ENCODE data around the genes SH2B2, POLR2J2 and FAM185A.

DNA sequence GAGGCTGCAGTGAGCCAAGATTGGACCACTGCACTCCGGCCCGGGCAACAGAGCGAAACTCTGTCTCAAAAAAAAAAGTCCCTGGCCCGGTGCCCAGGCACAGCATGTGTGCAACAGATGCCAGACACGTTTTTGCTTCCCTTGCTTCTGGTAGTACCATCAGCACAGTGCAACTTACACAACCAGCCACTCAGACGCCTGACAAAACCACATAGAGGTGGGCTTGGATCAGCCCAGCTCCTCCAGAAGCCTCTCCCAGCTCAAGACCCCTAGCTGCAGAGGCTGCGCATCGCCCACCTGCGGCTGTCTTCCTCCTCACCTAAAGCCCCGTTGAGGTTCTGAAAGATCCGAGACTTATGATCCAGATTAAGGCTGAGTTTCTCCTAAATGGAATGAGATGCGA, 2.6 kb downstream of the PLOD3 start:
- PRO-cap, 2 experiments = no peak in any of the 2 experiments

DNA sequence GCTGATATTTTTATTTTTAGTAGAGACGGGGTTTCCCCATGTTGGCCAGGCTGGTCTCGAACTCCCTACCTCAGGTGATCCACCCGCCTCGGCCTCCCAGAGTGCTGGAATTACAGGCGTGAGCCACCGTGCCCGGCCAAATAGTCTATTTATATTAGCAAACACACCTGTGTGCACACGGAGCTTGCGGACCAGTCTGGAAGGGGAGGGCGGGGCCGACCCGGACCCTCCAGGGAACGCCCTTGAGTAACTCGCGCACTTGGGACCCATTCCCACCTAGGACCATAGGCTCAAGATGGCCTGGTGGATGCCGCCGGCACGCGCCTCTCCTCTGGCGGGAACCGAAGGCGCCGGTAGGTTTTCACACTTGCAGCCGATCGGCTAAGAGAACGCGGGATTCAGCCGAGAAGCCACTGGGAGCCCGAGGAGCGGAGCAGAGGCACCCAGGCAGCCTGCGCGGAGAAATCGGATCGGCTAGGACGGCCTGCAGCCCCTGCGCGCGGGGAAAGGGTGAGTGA, 19.0 kb downstream of the IFT22 start:
- PRO-cap, 2 experiments = no peak in any of the 2 experiments

GRCh38 chr7:101701126-101701837, 72.2 kb upstream of the MYL10 start:
- PRO-cap, 2 experiments = no peak in any of the 2 experiments

- PRO-cap, 2 experiments = no peak in any of the 2 experiments
These were observed 88.1 kb upstream of the CUX1 start for GRCh38 chr7:101729196-101729886.

GRCh38 chr7:101739289-101739488, 78.2 kb upstream of the CUX1 start:
- PRO-cap, 2 experiments = peak in 1 of 2 experiments; most common plus-strand start chr7:101739364 (in 1)

GRCh38 chr7:101740961-101741720, 76.3 kb upstream of the CUX1 start:
- PRO-cap, 2 experiments = no peak in any of the 2 experiments

GRCh38 chr7:101816837-101817427, 494 bp upstream of the CUX1 start:
- PRO-cap, 2 experiments = no peak in any of the 2 experiments

GRCh38 chr7:101857400-101857560, 39.9 kb downstream of the CUX1 start:
- PRO-cap, 2 experiments = no peak in any of the 2 experiments

DNA sequence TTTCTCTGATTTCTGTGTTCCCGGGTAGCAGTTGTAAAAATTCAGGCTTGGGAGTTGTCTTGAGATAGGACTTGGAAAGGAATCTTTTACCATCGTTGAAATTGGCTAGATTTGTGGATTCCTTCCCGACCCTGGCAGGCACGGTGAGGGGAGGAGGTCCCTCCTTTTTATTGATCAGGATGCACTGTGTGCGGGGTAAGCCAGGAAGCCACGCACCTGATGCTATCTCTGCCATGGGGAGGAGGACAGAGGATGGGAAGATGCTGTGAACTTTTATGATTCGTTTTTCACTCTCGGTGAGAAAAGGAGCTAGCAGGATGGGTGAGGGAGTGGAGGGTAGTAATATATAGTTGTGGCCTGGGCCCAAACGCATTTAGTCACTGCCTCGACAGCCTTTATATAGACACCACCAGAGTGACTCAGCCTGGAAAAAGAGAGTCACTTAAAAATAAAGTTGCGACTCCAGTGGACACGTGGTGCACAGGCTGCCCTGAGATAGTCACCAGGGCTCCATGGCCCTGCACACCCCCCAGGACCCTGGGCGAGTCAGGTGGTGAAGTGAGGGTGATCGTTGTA, 106.6 kb downstream of the CUX1 start:
- PRO-cap, 2 experiments = peak in 1 of 2 experiments; most common plus-strand start position 472 of the sequence (in 1); most common minus-strand start position 371 of the sequence (in 1)

- PRO-cap, 2 experiments = no peak in any of the 2 experiments
These were observed 168.2 kb downstream of the CUX1 start for GRCh38 chr7:101985435-101986125.

DNA sequence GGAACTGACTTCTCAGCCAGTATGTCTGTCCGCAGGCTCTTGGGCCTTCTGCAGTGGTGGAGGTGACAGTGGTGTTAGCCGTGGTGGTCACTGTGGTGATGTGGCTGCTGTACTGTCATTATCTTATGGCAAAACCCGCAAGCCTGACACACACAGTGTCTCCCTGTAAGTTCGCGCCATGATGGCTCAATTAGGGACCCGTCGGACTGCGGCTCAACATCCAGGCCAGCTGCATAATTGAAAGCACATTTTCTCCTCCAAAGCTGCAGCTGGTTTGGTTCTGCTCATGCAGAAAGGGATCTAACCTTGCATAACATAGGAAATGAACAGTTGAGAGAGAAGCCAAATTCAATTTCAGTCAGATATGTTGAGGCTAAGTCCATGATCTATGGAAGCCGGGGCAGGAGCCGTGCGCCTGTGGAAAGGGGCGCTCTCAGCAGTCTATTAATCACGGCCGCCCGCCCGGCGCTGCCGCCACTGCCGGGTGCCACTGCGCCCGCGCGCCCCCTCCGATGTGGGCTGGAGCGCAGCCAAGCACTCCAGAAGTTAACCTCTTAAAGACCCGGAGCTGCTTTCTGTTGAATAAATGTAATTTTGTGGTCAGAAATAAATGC, 227.6 kb downstream of the CUX1 start:
- PRO-cap, 2 experiments = peak in 1 of 2 experiments; most common minus-strand start position 443 of the sequence (in 1)

- PRO-cap, 2 experiments = no peak in any of the 2 experiments
These were observed 111.3 kb upstream of the SH2B2 start for GRCh38 chr7:102175098-102175954.

DNA sequence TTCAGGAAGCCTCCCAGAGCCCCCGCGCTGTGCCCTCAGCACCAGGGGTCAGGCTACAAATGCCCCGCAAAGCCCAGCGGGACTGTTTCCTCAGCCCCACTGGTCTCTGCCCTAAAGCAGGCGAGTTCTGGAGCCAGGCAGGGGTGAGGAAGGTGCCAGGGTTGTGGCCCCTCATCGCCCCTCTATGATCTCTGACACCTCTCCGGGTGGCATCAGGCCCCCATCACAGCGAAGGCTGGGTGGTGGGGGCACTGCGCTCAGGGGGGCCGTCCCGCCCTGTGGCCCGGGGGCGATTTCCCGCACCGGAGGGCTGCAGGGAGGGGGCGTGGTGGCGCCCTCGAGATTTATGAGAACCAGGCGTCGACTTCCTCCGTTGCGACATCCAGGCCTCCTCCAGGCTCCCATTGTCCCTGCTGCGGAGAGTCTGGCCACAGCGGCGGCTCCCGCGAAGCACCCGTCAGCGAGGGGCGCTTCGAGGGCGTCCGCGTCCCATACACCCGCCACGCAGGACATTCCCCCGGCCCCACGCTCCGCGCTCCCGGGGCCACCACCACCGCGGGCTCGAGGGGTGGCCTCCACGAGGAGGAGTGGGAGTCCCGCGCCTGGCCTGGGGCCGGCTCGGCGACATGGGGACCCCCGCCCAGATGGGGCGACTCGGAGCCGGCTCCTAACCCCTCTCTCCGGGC, 566 bp upstream of the SH2B2 start:
- PRO-cap, 2 experiments = peak in 1 of 2 experiments; most common plus-strand start position 407 of the sequence (in 1); most common minus-strand start position 280 of the sequence (in 1)

GRCh38 chr7:102286645-102287322, at the start of gene SH2B2:
TSS of gene SH2B2 (plus strand) at chr7:102286868.
- PRO-cap, 2 experiments = peak in 2 of 2 experiments; most common plus-strand start chr7:102286913 (in 2); most common minus-strand start chr7:102286725 (in 2)

GRCh38 chr7:102399185-102399945, 3.2 kb downstream of the PRKRIP1 start:
- PRO-cap, 2 experiments = no peak in any of the 2 experiments

DNA sequence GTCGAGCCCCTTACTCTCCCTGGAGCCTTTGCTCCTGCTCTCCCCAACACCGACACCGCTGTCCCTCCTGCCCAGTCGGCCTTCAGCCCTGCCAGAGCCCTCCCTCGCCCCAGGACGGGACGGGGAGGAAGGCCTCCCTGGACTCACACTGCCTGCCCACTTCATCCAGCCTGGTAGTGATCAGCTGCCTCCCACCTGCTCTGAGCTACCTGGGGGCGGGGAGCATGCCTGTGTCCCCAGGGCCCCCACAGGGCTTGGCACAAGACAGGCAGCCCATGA, 4.6 kb downstream of the RASA4 start:
- PRO-cap, 2 experiments = no peak in any of the 2 experiments

GRCh38 chr7:102671502-102672102, at the start of gene POLR2J2:
TSS of gene POLR2J2 (minus strand) at chr7:102671663.
- PRO-cap, 2 experiments = no peak in any of the 2 experiments

DNA sequence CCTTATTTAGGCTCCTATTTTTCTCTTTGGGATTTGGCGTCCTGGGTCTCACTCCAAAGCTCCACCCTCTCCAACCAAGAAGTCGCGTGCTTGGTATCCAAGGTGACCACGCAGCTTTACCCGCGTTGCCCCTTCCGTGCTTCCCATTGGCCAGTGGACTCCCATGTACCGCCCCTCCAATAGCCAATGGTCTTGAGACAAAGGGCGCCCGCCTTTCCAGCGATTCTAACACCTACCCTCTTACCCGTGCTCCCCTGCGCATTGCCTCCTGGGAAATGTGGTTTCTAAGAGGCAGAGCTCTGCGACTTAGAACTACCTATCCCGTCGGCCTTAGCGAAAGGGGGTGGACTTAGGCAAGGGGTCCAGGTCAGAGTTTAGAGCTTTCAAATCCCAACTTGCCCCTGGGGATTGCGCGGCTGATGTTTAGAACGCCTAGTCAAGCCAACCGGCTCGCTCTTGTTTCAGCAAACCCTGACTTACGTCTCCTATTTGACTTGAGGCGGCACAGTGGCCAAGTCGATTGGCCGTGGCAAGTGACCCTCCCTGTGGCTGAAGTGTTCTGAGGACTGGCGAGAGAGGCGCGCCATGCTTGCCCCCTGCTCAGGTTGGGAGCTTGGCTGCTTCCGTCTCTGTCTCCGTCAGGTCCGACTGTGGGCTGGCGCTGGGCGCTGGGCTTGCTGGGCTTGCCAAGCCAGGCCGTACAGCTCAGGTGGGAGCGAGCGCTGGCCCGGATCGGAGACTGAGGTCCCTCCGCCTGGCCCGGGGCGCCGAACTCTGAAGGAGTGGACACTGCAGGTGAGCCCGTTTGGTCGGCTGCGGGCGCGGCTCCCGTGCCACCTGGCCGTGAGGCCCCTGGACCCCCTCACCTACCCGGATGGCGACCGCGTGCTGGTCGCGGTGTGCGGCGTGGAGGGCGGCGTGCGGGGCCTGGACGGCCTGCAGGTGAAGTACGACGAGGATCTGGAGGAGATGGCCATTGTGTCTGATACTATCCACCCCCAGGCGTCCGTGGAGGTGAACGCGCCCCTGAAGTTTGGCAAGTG, at the start of gene FAM185A:
Gene FAM185A, plus strand, starts transcription at position 377 of the 1,043 bp plus-strand sequence.
- PRO-cap, 2 experiments = peak in 2 of 2 experiments; most common plus-strand start position 337 of the sequence (in 1); most common minus-strand start position 75 of the sequence (in 2)

DNA sequence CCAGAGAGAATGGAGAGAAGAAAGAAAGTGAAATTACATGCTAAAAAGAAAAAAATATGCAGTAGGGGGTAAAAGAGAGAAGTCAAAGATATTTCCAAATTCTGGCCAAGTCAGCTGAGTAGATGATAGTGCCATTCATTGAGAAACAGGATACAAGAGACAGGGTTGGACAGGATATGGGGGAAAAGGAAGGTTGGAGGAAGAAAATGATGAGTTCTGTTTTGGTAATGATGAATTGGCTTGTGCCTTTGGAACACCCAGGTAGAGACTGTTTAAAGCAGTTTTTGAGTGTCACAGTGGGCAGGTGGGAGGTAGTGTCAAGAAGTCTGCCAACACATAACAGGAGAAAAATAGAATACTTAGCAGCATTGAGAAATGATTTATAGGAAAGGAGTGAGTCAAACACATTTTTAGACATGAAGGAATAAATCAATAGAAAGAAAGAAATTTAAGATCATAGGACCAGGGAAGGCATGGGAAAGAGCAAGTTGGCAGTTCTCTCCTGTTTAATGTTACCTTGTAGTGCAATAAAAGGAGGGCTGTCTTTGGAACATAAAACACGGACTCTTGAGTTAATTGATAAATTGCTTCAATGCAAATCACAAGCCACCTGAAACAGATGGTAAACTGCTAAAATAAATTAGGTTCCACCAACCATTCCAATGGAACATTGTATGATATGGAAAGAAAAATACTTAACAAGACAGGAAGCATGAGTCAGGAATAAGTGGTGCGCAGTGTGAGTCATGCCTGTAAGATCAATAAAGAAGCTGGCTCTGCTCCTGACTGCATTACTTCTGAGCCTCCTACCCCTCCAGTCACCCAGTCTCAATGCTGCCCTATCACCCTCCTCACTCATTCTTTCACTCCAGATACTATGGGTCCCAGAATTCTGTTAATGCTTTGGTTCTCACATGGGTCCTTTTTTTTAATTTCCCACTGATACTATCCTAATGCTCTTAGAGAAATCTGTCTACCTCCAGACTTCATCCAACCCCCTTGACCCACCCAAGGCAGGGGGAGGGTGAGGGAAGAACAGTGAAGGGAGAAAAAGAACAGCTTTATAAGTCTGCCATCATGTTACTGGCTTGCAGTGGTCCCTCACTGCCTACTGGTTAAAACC, 78.7 kb downstream of the LRRC17 start:
- PRO-cap, 2 experiments = no peak in any of the 2 experiments

GRCh38 chr7:103038102-103038497, 36.8 kb upstream of the ARMC10 start:
- PRO-cap, 2 experiments = no peak in any of the 2 experiments